ENCODE data around the gene ZNF655.

GRCh38 chr7:98366602-98366991, 34.3 kb downstream of the BAIAP2L1 start:
- PRO-cap, result unidirectional peak, minus-strand start at chr7:98366792

DNA sequence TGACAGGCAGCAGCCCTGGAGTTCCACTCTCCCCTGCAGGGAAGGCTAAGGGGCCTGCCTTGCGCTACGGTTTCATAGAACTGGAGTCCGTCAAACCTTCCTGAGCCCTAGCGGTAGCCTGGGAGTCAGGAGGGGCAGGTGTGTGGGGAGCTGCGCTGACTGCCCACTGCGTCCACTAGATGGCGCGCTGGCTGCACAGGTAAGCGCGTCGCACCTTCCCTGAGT, 20.0 kb upstream of the BAIAP2L1 start:
- PRO-cap, result no peak

GRCh38 chr7:98616232-98616828, 755 bp upstream of the NPTX2 start:
- PRO-cap, result no peak

DNA sequence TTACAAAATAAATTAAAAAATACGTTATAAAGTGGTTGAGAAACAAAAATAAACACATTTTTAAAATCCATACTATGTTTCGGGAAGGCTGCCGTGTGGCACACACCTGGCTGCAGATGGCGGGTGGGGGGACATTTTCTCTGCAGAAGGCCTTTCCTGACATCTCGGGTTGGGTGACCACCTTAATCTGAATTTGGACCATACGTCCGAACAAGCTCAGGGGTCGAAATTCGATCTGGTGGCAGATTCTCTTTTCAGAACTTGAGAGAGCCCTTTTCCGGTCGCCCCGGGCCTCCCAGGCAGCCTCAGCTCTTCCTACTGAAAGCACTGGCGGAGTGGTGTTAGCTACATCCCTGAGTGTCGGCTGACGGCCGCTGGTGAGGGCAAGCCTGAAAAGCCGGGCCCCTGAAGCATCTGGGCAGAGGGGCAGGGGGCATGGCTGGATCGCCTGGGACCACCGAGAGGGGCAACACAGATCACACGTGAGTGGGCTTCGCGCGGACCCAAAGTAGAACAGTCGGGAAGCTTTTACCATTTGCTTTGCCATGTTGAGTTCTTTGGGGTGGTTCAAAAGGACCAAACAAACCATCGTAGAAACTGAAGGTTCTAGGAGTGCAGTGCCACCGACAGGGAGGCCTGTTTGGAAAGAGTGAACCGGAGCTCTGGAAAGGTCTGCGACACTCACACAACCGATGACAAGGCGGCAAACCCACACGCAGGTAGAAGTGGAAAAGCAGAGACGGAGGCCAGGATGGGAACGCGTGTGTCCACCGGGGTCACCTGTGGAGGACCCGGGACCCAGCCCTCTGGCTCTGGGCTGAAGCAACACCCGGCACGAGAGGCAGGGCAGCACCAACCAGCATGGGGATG, 116.0 kb downstream of the SMURF1 start:
- PRO-cap, result no peak

DNA sequence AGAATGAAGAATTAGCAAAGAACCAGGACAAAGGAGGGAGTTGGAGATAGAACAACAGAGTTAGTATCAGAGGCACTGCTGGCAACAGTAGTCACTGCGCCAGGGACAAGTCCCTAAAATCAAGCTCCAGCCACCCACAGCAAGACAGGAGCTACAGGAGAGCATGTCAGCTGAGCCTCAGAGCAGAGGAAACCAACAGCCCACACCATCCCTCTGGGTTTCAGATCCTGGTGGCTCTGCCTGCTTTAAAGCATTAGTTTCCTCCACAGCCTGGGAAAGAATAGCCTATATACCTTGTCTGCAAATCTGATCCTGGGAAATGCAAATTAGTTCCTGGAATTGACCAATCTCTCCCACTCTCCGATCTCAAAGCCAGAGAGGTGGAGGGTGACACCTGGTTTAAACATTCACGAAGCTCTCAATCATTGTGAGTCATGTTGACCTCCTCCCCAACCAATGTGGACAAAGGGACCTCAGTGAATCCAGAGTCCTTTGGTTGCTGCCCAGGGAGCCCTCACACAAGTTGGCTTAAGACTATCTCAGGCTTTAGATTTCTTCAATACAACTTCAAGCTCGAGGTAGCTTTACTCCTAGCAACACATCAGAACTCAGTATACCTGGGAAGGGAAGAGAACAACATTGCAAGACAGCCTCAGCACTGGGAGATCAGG, 3.7 kb upstream of the KPNA7 start:
- PRO-cap, result bidirectional peak, plus-strand start at position 485 of the sequence, minus-strand start at position 263 of the sequence

DNA sequence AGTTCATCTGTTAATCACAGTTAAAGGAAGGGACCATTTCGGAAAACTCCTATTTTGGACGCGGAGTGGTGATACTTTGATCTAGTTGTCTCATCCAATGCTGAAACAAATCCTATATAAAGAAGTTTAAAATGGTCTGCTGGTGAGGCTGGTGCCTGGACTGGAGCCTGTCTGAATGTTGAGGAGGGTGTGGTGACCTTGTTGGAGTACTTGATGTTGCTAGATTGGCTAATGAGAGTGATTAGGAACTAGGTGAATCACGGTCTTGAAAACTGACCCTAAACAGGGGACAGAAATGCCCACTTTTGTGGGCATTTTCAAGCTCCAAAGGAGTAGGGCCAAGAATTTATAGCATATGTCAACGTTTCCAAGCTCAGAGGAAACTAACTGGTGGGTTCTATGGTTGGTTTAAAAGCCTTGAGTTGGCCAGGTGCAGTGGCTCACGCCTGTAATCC, 2.0 kb downstream of the ARPC1A start:
- PRO-cap, result no peak

GRCh38 chr7:99379010-99379747, 4.6 kb downstream of the ARPC1B start:
- PRO-cap, result unidirectional peak, plus-strand start at chr7:99379539

GRCh38 chr7:99390542-99391220, 16.2 kb downstream of the ARPC1B start:
- PRO-cap, result no peak

GRCh38 chr7:99407693-99408378, 561 bp downstream of the PDAP1 start:
- PRO-cap, result bidirectional peak, plus-strand start at chr7:99408080, minus-strand start at chr7:99408091

DNA sequence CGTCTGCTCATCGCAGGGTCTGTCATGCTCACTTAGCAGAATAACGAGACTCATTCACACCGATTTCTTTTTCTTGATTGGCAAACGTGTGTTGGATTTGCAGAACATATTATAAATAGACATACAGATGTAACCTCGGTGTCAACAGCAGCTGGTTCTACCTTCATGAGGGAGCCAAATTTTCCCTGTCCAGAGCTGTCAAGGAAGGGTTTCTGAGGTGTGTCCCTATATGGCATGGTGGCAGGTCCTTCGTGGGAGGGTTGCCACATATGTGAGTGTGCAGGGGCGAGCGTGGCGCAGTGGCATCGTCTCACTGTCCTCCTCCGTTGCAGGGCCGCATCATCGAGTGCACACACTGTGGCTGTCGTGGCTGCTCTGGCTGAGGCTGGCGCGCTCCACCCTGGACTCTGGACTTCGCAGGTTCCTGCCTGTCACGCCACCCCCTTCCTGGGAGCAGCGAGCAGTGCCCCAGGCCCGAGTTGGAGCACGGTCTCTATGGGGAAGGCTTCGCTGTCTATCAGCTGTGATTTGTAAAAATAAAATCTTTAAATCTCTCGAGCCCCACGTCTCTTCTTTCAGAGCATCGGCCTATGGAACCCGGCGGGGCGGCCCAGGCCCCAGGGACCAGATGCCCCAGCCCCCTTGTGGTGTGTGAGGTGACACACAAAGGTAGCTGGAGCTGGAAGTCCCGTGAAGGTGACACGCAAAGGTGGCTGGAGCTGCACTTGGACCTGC, 10.5 kb downstream of the BUD31 start:
- PRO-cap, result no peak

- PRO-cap, result no peak
Observed at GRCh38 chr7:99449176-99449858, 10.6 kb downstream of the CPSF4 start.

GRCh38 chr7:99505851-99506572, 1.6 kb downstream of the ZKSCAN5 start:
- PRO-cap, result no peak

GRCh38 chr7:99557718-99558158, 704 bp upstream of the ZNF655 start:
- PRO-cap, result no peak

DNA sequence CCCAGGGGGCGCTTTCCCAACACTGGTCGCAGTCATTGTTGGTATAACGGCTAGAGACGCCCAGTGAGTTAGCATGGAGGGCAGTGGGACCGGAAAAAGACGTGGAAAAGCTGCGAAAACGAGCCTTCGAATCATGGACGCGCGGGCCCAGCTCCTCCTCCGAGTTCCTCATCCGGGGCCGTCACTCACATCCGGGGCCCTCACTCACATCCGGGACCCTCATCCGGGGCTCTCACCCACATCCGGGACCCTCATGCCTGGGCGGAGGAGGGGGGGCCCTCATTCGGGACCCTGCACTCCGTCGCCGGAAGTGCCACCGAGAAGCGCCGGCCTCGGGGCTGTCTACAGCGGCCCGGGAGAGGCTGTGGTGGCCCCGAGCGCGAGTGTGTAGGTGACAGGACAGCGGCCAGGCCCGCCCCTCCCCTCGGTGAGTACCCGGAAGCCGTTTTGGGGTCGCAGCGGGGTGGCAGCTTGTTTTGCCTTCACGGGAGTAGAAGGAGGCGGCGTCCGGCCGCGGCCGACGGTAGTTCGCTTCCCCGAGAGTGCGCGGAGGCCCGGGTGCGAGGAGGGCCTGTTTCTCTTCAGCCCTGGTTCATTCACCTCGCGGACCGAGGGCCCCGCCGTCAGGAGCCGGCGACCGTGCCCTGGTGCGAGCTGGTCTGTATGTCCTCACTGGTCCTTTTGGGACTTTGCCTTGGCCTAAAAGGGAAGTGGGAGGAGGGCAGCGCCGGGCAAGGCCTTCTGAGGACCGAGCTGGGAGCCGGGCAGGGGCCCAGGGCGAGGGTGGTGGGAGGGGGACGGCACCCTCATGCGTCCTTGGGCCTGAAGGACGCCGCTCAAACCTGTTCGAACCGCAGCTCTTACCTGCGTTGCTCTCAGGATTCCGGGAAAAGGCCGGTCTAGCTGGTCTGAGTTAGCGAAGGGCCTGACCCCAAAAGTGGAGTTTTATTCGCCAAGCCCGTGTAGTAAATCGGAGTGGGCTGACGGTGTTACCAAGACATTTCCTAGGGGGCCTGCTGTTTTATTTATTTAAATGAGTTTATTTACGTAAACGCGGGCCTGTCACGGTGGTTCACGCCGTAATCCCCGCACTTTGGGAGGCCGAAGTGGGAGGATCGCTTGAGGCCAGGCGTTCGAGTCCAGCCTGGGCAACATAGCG, at the start of gene ZNF655:
ZNF655 (plus strand) TSS at position 282 of the 1,159 bp plus-strand sequence.
- PRO-cap, result bidirectional peak, plus-strand start at position 296 of the sequence, minus-strand start at position 170 of the sequence; bidirectional peak, plus-strand start at position 626 of the sequence, minus-strand start at position 683 of the sequence; bidirectional peak, plus-strand start at position 878 of the sequence, minus-strand start at position 844 of the sequence

- PRO-cap, result no peak
Observed at GRCh38 chr7:99561598-99562103, 3.2 kb downstream of the ZNF655 start.

GRCh38 chr7:99571167-99571986, 12.9 kb downstream of the ZNF655 start:
- PRO-cap, result no peak

GRCh38 chr7:99617130-99617825, 532 bp downstream of the ZSCAN25 start:
- PRO-cap, result no peak

DNA sequence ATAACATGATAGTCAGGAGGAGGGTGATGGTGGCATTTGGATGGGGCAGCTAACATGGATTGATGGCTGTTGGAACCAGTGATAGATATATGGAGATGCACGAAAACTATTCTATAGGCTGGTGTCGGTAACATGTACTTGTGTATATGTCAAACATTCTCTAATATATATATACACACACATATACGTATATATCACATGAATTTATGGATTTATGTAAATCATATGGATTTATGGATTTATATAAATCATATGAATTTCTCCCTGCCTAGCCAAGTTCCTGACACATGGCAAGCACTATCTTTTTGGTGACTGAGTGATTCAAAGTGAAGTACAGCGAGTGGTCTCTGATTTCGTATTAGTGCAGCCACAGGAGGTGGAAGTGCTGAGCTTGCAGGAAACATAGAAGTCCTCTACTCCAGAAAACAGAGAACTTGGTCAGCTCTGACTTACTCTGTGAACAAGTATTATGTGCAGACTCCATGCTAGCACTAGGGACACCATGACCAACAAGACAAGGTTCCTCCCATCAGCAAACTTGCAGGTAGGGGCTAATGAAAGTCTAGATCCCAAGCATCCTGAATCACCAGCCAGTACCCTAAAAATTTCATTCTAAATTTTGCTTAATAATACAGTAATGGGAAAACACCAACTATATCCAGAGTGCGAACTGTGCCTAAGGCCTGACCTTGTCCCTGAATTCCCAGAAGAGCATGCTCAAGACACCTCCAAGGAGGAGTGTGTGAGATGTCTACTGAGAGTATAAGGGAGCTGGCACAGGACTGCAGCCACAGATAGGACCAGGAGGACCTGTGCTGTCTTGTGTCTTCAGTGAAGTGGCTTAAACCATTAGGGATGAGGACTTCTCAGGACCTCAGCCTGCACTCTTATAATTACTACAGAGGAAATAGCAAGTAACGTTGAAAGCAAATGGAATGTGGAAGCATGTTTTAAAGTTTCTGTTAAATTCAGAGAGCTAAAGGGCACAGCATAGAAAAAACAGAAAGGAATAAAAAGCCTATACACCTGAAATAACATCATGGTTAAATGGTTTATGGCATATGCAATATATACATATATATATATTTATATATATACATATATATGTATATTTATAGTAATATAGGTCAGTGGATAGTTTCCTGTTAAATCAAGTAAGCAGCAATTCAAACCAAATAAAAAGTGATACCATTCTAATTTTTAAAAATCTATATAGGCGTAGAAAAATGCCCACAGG, 28.3 kb downstream of the CYP3A5 start:
- PRO-cap, result no peak

- PRO-cap, result no peak
Observed at GRCh38 chr7:99660820-99661916, 18.6 kb downstream of the CYP3A5 start.

DNA sequence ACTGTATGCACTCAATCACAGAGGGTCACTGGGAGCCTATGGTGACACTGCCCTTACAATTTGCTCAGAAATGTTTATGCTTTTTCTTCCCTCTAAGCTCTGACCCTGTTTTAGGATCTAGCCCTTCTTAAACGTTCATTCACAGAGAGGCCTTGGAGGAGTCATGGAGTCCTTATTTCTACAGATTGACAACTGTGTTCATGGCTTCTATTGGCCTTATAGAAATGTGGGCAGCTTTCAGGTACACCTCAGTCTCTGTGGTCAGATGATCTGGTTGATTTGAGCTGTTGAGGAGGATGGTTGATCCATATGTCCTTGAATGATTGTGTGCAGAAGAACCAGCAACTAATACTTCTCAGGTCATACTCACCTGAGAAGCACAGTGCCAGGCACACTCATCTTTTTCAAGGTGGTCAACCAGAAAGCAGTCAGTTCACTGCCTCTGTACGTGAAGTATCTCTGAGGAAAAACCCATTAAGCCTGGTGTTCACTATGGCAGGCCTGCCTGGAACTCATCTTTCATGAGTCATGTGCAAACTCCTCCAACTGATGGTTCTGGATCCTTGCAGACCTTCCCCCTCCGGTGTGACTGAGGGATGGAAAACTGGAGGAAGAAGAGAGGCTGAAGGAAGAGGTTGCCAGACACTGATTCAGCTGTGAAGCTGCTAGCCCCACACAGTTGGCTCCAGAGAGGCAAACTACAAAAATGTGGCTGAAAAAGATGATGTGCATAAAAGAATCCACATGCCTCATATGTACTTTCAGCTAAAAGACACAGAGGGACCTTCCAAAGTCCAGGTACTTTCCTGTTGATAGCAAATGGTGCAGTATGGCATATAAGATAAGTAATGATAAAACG, 2.9 kb downstream of the CYP3A5 start:
- PRO-cap, result no peak